HT-29 (cell line): ENCODE results near the gene PSMC1.

GRCh38 chr14:82387946-82388186 lies 854.2 kb upstream of the SEL1L start:
- RAMPAGE, long total RNA, result no peak

DNA sequence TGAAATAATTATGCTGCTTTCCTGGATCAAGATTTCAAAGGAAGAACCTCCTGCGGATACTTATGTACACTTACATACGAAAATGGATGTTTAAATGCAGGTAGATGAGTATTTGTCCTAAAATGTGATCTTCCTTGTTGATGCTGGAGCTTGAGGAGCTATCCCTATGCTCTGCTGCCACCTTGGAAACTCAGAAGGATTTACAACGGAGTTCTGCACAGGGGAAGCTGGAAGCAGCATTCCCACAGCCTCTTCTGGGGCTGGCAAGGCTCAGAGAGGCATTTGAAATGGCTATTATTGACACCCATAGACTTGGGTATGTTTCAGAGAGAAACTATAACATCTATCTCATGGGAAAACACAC lies 1.4 kb upstream of the FLRT2 start:
- RAMPAGE, long total RNA, result no peak

DNA sequence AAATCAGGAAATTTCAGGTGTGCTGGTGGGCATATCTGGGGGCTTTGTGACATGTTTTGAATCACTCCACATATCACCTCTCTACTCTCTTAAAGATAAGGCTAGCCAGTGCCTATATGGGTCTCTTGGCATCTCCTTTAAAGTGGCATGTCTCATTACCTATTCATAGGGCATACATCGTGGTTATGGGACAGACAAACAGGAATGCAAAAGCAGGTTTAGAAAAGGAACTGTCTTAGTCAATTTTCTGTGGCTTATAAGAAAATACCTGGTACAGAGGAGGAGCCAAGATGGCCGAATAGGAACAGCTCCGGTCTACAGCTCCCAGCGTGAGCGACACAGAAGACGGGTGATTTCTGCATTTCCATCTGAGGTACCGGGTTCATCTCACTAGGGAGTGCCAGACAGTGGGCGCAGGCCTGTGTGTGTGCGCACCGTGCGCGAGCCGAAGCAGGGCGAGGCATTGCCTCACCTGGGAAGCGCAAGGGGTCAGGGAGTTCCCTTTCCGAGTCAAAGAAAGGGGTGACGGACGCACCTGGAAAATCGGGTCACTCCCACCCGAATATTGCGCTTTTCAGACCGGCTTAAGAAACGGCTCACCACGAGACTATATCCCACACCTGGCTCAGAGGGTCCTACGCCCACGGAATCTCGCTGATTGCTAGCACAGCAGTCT lies 355.5 kb downstream of the FLRT2 start:
- RAMPAGE, long total RNA, result no peak

DNA sequence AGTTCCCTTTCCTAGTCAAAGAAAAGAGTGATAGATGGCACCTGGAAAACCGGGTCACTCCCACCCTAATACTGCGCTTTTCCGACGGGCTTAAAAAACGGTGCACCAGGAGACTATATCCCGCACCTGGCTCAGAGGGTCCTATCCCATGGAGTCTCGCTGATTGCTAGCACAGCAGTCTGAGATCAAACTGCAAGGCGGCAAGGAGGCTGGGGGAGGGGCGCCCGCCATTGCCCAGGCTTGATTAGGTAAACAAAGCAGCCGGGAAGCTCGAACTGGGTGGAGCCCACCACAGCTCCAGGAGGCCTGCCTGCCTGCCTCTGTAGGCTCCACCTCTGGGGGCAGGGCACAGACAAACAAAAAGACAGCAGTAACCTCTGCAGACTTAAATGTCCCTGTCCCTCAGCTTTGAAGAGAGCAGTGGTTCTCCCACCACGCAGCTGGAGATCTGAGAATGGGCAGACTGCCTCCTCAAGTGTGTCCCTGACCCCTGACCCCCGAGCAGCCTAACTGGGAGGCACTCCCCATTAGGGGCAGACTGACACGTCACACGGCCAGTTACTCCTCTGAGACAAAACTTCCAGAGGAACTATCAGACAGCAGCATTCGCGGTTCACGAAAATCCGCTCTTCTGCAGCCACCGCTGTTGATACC lies 782.6 kb downstream of the FLRT2 start:
- RAMPAGE, long total RNA, result no peak

DNA sequence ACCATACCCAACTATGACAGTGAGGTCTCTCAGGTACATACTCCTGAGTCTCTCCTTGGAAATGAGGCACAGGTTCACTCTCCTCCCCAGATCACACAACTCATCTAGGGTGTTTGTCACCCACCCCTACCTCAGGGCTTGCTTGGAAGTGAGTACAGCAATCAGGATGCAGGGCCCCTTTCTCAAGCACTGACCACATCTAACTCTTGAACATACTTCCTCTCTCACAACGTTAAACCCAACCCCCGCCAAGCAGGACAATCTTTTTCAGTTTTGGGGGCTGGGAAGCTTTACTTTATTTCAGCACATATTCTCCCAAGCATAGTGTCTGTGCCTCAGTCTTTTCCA lies 2.5 kb upstream of the GPR65 start:
- RAMPAGE, long total RNA, result no peak

GRCh38 chr14:88553914-88554448 lies 826 bp downstream of the PTPN21 start:
- RAMPAGE, long total RNA, result no peak

GRCh38 chr14:89159750-89160882 lies 256.9 kb downstream of the FOXN3 start:
- RAMPAGE, long total RNA, result no peak

DNA sequence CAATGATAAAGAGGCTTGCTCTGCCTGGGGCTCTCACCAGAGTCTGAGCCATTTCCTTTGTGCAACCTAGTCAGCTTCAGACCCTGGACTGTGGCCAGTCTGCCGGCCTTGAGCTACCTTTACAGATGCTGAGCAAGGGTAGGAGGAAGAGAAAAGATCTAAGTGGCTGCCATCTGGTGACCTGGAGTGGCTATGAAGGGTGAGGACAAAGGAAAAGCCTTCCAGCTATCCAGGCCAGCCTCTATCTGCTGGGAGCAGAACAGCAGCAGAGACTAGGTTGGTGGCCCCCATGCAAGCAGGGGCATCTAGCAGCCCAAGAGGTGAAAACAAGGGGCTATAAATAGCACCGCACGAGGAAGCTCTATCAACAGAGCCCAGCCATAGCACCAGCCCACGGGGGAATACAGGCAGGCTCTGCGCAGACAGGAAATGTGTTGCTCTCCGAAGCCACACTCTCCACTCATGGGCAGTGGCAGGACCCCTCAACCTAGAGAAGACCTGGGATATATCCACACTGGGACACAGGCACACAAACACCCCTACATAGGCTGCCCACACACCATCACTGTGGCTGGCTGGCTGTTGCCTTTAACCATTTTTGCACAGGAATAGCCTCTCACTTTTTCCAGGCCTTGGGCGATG lies 230.0 kb downstream of the FOXN3 start:
- RAMPAGE, long total RNA, result no peak

DNA sequence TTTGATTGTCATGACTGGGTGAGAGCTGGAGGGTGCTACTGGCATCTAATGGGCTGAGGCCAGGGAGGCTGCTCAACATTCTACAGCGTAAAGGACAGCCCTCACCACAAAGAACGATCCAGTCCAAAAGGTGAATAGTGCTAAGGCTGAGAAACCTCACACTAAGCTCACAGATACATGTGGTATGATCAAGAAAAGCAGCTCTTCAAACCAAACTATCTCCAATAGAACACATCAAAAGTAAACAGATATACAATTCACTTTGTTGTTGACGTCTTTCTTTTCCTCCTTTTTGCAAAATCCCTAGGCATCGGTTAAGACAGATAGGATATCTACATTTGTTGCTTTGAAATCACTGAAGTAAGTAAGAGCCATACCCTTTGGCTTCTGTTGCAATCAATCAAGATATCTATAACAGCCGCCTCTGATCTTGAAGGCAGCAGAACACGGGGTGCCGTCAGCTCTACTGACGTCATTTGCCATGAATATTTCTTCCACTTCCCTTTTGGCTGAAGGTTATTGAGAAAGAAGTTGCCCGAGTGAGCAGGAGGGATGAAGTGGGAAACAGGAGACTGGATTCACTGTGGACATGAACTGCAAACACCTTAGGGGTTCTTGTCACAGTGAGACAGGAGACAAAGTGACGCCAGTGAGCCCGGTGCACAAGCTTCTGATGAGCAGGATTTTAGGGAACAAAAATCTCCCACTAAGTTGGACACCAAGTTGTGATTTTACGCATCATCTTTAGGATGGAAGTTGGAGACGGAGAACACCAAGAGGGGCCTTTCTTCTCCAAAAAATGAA lies 218.2 kb downstream of the FOXN3 start:
- RAMPAGE, long total RNA, result no peak

DNA sequence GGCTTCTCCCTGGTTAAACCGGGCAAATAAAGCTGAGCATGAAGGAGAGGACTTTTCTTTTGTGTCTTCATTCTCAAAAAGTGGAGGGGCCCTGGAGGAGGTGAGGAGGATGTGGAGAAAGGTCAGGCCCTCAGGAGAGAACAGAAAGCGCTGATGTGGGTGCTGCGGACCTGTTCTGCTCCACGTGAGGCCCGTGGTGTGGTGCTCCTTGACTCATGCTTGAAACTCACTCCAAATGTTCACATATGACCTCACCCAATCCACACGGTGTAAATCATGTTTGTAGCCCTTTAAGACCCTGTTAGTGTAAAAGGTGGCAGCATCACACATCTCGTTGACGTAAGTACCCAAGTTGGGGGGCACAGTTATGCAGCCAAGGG lies 126.2 kb downstream of the FOXN3 start:
- RAMPAGE, long total RNA, result no peak

GRCh38 chr14:89352030-89352575 lies 64.9 kb downstream of the FOXN3 start:
- RAMPAGE, long total RNA, result no peak

GRCh38 chr14:89411973-89412735 lies 4.9 kb downstream of the FOXN3 start:
- RAMPAGE, long total RNA, result no peak

DNA sequence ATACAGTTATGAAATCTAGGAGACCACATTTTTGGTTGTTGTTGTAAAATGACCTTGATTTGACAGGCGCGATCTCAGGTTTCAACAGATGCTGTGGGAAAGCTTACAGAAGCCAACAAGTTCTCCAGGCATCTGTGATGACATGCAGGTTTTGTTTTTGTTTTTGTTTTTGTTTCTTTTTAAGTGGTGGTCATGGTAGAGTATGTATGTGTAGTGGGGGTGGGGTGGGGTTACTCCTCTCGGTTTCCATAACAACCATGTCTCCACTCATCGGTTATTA lies 199.8 kb upstream of the FOXN3 start:
- RAMPAGE, long total RNA, result no peak

DNA sequence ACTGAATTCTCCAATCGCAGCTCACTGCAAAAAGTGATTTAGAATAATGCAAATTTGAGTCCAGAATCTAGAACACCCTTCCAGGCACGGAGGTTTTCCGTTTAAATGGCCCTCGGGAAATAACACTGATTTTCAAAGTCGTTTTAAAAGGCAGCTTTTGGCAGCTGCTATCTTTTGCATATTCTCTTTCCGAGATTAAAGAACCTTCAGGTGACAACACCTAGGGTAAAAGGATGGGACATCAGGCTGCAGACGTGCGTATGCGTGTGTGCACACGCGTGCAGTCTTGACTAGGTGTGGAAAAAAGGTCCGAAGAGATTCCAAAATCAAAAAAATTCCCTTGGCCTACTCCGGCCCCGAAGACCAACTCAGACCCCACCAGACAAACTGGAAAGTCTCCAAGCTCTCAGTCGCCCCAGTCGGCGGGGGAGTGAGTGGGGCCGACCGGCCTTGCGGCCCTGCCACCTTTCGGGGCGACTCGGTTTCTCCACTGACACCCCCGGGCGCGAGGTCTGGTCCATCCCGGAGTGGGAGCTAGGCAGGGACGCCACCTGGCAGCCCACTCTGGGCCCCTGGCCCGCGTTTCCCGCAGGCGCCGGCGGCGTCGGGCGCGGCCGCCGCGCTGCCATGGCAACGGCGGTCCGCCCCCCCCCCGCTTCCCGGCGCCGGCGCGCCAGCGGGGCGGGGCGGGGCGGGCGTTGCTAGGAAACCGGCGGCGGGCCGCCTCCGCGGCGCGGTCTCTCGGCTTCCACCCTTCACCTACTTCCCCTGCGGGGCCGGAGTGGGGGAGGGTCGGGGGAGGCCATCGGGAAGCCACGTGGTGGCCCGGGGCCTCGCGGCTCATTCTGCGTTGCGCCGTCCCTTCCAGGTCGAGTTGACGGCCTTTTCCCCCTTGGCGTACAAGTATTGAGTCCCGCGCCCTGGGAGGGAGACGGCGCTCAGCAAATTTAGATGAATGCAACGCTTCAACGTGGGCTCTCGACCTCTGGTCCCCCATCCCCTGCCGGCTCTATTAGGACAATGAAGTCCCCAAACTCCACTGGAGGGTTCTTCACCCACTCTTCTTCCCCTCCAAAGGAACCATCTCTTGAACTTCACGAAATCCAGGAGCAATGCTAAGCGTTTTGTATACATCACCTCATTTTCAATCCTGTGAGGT lies 253.1 kb downstream of the EFCAB11 start:
- RAMPAGE, long total RNA, result no peak

DNA sequence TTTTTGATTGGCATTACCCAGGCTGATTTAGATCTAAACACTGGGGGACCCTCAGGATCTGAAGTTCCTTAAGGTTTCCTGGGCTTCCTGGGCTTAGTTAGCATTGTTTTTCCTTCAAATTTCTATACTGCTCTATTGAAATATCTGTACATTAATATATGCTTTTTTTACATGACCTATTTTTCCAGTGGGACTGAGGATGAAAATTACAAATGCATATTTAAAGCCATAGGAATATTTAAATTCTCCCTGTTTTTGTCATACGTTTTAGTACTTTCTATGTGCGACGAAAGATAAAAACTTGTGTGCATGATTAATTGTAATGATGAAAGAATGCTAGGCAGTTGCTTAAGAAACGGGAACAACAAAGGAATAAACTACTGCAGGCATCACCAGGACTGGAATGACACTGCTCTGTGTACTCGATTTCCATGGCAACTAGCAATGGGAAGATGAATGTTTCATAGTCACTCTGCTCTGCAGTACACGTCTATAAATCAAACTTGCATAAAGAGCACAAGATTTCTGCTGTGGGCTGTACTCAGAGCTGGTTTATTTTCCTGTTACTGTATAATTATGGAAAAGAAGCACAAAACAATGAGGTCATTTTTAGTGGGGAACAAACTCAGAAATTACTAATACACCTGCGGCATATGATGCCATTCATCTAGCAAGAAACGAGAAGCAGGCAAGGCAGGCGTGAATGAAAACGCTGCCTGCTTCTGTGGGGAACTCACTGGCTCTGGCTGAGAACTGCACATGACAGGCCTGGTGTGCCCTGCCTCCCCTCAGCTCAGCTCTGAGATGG lies 41.9 kb downstream of the EFCAB11 start:
- RAMPAGE, long total RNA, result no peak

DNA sequence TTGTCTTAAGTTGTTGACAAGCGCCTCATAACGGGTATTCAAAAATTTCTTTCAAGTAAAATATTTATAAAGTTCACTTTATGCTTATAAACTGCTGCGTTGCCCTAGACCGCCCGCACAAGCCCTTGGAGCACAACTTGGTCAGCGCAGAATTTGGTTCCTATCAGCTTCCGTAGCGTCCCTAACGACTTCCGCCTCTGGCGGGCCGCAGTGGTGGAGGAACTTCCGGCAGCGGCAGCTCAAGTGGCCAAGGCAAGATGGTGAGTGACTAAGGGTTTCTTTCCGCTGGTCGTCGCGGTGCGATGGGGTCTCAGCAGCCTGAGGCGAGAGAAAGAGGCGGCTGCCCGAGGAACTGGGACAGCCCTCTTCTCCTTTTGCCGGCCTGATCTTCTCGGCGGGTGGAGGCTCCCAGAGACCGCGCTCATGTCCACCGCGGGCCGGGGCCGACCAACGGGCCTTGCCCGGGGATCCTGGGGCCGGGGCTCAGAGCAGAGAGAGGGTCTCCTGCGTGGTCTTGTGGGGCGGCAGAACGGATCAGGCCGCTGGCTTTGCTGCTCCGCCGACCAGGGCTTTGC lies at the start of gene PSMC1:
TSS of gene PSMC1 (plus strand) at position 213 of the 575 bp plus-strand sequence.
- RAMPAGE, long total RNA, result no peak

- RAMPAGE, long total RNA, result no peak
These were observed 4.4 kb downstream of the CALM1 start for GRCh38 chr14:90401080-90401736.

DNA sequence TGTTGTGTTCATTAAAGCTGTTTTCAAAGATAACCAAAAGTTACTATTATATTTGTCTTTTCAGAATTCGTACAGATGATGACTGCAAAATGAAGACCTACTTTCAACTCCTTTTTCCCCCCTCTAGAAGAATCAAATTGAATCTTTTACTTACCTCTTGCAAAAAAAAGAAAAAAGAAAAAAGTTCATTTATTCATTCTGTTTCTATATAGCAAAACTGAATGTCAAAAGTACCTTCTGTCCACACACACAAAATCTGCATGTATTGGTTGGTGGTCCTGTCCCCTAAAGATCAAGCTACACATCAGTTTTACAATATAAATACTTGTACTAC lies 7.8 kb downstream of the CALM1 start:
- RAMPAGE, long total RNA, result no peak

DNA sequence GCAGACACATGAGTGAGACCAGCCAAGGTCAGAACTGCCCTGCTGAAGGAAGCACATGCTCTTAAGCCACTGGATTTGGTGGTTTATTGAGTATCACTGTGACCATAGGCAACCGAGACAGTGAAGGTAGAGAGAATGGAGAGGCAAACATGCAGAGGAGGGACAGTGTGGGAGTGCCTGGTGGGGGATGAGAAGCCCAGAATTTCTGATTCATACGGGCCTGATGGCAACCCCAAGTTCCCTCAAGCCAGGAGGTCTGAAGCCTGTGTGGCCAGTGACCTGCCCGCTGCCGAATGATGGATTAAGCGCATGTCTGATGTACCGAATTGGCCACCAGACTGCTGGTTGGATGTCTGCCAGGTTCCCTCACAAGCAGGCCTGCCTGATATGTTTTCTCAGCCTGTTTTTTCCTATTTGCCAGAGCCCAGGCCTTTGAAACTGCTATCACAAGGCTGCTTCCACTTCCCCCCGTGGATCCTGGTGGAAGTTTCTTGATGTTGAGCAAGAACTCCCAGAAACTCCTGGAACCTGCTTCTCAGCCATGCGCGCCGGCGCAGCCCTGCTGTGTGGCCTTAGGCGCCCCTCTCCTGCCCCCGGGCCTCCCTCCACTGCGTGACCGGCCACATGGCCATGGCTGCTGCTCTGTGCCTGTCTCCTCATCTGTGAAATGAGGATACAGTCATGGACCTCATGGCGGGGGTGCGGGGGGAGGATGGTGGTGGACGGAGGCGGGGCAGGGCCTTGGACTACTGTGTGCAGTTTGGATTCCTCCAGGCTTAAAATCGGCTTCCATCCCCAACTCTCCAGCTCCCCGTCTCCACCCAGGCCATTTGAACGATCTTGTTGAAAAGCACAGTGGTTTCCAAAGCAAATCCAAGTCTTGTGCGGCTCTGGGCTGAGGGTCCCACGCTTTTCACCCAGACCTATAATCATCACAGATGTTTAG lies 56.6 kb downstream of the CALM1 start:
- RAMPAGE, long total RNA, result no peak

DNA sequence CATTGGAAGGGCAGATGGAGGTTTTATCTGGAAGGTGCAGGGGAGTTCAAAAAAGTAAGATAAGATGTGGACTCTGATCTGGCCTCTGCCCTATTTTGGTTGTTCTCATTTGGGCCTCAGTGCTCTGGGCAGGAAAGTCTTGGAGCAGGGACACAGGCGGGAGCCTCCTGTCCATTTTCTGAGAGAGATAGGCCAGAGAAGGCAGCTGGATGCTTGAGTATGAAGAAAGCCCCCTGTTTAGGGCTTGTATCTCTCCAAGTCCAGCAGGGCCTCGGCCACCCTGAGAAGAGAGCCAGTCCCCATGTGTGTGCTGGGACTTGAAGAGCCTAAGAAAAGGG lies 119.7 kb downstream of the CALM1 start:
- RAMPAGE, long total RNA, result no peak